Tibial artery (tissue), 1 donor: ENCODE results near the genes ERCC4 and NPIPA1.

DNA sequence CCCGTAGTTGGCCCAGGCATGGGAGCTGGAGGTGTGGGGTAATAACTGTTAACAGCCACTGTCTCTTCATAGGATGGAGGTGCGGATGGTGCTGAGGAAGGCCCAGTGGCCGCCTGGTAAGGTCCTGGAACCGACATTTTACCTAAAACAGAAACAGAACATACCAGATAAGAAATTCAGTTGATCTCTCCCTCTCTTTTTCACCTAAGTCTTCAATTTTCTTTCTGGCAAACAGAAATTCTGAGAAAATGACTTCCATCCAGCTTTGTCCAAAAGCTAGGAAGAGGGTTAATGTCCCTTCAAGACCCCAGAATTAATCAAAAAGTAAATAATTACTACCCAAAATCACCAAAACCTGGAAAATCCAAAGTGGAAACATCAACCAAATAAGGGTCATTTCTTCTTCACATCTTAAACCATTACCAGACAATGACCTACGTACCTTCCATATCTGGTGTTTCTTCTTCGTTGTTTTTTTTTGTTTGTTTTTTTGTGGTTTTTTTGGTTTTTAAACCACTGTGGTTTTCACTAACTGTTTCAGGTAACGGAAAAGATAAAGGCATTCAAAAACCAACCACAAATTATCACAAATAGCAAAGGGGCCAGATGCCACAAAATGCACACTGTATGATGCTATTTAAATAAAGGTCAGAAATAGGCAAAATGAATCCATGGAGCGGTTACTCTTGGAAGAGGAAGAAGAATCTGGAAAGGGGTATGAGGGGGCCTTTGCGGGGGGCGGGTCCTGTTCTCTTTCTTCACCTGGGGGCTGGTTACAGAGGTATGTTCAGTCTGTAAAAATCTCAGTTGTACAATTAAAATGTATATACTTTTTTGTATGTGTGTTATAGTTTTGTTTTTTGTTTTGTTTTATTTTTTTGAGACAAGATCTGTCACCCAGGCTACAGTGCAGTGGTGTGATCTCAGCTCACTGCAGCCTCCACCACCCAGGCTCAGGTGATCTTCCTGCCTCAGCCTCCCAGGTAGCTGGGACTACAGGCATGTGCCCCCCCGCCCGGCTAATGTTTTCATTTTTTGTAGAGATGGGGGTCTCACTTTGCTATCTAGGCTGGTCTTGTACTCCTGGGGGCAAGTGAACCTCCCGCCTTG is 29.8 kb downstream of the LITAF start:
- PRO-cap = no peak

GRCh38 chr16:11572123-11573019 is 14.3 kb downstream of the LITAF start:
- PRO-cap = no peak

DNA sequence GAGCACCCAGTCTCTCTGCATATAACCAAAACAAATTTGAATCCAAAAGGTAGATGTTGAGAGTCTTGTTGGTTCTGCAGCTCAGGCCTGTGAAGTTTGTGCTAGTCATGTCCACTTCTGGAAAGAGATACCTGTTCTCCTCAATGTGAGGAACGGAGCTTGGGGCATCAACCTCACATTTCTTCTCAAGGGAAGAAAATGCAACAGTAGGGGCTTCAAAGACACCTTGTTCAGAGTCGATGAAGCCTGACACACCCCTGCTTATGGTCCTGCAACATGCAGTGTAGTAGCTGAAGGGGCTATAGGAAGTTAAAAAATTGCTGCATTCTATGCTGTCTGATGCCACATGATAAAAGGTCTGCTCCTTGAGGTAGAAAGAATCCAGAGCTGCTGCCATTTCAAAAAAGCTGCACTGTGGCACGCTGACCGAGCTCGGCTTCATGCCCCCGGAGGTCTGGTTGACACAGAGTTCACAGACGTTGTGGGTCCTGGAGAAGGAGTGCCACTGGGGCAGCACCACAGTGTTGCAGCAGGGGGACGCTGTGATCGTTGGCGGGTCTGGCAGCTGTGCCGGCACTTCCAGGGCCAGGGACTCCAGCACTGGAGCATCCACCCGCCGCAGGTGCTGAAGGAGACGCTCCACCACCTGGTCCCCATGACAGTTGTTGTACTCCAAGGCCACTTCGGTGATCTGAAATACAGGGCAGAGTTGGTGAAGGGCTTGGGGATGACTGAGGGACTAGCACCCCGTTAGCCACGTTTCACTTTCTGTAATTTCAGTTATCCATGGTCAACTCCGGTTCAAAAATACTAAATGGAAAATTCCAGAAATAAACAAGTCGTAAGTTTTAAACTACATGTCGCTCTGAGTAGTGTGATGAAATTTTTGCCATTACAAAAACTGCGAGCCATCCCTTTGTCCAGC is 23.4 kb downstream of the SNN start:
- PRO-cap = no peak

GRCh38 chr16:11711411-11712187 is 31.1 kb downstream of the TXNDC11 start:
- PRO-cap = no peak

DNA sequence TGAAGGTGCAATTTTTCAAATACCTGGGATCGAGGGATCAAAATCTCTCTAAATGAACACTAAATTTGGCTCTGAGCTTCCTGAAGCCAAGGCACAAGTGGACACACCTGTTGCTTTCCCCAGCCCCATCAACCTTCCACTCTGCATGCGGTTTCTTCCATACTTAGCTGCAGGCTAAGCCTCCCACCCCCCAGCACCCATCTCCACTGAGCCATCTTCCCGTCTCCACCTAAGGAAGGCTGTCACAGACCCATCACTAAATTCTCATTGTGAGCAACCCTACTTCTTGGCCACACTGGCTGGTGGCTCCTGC is 30.5 kb downstream of the TXNDC11 start:
- PRO-cap = no peak

DNA sequence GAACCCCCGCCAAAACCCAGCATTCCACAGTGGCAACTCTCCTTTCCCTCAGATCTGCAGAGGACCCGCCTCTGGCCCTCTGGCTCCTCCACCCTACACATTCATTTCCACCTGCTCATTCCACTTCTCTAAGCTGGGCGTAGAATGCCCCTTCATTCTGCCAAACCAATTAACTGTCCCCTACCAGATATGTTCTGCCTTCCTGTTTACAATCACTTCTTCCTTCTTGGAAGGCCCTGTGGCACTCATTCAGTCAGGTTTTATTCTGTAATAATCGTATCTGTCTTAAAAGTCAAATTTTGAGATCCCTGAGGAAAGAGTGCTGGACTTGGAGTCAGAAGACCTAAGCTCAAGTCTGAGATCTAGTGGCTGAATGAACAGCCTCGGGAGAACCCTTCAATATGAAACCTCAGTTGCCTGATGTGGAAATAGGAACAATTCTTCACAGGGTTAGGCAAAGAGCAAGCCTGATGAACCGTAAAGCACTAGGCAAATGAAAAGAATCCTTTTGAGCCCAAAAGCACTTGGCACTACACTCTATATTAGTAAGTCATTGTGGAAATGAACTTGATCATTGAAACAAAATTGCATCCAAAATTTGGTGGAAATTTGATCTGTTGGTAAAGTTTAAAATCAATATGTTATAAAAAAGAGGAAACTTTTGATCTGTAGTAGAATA is 20.3 kb downstream of the TXNDC11 start:
- PRO-cap = no peak

DNA sequence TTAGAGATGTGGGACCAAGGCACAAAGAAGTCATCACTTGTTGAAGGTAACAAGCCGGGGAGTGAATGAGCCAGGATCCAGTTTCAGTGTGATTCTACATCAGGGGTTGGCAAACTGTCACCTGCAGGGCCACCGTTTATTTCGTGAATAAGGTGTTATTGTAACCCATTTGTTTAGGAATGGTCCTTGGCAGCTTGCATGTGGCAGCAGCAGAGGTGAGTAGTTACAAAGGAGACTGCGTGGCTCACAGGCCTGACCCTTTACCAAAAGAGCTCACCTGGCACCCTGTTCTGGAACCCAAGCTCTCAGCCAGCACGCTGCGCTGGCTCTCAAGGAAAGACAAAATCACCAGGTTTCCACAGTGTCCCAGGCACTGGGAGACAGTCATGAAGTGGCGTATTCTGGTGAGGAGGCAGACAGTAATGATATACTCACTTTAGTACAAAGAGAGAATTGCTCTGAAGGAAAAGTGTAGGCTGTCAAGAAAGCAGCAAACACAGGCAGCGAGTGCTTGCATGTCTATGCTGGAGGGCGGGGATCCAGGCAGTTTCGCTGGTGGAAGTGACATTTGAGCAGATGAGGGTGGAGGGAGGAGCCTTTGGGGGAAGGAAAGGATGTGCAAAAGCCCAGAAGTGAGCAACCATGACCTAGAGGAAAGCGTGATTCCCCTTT is 191.3 kb downstream of the SNX29 start:
- PRO-cap = no peak

DNA sequence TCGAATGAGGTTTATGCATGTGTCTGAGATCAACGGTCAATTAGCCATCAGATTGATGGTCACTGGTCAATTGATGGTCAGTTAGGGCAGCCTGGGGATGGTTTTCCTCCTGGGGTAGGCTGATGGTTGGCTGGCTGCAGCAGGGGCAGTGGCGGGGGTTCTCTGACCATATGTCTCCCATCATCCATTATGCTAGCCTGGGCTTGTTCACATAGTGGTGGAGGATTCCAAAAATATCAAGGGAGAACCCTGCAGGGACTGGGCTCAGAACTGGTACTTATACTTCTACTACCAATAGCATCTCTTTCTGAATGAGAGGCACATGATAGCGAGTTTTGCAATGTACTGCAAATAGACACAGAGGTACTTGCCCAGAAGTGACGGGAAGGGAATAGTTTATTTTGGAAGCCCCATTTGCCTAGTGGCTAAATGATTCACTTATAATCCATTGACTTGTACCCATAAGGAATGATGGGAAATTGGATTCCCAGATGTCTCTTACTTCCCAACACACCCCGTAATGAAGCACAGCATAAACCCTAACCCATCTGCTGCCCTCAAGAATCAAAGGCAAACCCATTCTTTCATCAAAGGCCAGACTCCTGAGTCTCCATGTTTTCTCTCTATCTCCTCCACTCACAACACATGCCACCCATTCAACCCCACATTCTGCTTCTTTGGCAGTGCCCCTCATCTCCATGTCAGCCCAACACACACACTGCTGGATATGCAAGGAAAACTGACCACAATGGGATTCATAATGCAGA is 124.8 kb upstream of the ERCC4 start:
- PRO-cap = no peak

DNA sequence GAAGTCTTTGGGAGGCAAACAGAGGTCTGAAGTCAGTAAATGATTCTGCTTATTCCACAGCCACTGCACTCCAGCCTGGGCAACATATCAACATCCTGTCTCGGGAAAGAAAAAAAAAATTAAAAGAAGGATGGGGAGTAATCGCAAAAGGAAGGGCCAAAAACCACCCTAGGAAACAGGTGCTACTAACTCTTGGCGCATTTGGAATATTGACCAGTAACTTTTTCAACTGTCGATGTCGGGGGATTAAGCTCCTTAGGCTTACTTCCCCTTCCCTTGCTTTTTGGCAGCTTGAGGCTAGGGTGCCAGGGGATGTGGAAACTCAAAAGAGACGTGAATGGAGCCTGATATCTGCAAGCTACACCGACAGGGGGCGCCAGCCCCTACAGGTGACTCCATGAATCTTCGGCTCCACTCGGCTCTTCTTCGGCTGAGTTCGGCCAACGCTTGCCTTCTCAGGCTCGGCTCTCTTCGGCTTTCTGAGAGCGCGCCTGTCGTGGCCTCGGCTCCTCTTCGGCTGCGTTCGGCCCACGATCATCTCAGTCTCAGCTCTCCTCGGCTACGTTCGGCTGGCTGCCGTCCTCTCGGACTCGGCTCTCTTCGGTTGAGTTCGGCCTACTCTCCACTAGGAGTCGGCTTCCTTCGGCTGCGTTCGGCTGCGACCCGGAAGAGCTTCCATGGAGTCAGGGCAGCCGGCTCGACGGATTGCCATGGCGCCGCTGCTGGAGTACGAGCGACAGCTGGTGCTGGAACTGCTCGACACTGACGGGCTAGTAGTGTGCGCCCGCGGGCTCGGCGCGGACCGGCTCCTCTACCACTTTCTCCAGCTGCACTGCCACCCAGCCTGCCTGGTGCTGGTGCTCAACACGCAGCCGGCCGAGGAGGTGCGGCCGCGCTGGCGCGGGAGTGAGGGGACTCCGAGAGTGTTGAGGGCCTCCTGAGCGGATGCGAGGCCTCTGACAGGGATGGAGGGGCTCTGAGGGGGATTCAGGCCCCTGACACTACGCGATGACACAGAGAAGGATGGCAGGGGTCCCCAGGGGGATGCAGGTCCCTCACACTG is at the start of gene ERCC4:
TSS of gene ERCC4 (plus strand) at position 666 of the 1,063 bp plus-strand sequence.
- PRO-cap = unidirectional peak, plus-strand start at position 711 of the sequence

DNA sequence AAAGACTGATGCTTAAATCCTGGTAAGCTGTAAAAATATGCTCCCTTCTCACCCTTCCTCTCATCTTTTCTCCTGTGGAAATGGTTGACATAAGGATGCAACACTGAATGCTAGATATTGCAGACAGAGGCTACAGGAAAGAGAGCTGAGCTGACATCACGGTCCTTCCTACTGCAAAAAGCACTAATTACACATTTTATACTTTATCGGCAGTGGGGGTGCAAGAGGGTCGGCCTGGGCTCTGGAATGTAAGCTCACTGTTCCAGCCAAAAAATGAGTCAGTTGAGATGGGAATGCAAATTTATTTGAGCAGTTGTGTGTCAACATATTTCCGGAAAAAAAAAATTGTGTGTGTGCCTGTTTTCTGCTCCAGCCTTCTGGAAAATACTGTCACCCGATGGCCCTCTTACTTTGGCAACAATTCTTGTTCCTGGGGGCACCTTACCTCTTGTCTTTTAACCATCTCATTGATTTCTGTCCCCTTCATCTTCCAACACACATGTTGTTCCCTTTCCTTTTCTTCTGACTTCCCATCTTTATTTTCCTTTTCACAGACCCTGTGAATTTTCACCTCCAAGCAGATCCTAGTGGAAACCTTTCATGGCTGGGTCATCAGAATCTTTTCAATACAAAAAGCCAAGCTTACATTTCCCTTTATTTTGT is 14.1 kb upstream of the MRTFB start:
- PRO-cap = no peak

GRCh38 chr16:14302206-14303143 is 231.4 kb downstream of the MRTFB start:
- PRO-cap = bidirectional peak, plus-strand start at chr16:14302244, minus-strand start at chr16:14302100; bidirectional peak, plus-strand start at chr16:14302945, minus-strand start at chr16:14302926

GRCh38 chr16:14345780-14346193 is 274.7 kb downstream of the MRTFB start:
- PRO-cap = no peak

DNA sequence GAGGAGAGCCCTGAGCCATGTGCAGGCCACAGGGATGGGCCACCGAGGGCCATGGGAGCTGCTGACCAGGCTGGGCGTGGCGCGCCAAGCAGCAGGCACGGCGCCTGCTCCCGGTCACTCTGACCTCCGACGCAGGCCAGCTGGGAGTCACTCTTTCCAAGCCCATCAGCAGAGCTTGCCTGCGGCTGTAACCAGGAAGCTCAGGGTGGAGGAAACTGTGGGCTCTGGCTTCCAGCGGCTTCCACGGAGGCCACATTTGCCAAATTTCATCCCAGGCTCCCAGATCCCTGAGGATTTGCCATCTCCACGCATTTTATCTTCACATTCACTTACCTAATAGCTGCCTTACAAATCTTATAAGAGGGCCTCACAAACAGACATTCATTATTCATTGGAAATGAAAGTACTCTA is 259.8 kb downstream of the PARN start:
- PRO-cap = no peak

DNA sequence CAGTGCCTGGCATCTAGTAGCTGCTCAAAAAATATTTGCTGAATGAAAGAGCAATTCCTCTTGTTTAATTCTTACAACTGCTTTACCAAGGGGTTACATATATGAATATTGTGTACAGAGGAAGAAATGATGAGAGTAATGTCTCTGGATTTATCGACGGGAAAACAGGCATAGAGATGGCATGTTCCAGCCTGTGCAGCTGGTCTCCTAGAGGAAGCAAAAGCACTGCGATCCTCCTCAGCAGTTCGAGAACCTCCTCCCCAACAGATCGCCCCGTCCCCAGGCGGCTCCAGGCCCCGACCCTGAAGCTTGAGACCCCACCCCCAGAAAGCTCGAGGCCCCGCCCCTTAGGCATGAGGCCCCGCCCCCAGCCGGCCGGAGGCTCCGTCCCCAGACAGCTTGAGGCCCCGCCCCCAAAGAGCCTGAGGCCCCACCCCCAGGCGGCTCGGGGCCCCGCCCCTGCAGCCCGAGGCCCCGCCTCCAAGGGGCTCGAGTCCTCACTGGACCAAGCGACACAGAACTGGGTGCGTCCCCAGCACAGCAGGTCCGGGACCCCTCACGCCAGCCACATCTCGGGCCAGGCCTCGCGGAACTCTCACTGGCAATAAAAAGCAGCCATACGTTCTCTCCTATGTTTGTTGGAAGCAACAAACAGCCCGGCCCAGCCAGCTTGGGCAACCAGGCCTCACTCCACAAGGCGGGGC is 224.5 kb downstream of the PARN start:
- PRO-cap = no peak

DNA sequence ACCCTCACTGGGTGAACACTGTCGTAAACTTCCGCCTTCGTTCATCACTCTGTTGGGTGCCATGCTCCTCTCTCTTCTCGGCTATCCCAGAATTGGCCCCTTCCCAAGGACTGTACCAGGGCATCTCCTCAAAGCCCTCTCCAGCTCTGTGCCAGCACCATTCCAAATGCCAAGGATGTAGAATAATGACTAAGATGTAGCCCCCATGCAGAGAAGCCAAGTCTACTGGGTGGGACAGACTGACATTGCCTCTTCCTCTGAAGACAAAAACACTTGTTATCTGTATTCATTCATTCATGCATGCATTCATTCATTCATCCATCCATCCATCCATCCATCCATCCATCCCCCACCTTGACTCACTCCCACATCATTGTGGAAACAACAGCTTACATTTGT is 99.4 kb downstream of the PARN start:
- PRO-cap = no peak

- PRO-cap = no peak
Measured at GRCh38 chr16:14635406-14636090, 2.8 kb downstream of the BFAR start.

DNA sequence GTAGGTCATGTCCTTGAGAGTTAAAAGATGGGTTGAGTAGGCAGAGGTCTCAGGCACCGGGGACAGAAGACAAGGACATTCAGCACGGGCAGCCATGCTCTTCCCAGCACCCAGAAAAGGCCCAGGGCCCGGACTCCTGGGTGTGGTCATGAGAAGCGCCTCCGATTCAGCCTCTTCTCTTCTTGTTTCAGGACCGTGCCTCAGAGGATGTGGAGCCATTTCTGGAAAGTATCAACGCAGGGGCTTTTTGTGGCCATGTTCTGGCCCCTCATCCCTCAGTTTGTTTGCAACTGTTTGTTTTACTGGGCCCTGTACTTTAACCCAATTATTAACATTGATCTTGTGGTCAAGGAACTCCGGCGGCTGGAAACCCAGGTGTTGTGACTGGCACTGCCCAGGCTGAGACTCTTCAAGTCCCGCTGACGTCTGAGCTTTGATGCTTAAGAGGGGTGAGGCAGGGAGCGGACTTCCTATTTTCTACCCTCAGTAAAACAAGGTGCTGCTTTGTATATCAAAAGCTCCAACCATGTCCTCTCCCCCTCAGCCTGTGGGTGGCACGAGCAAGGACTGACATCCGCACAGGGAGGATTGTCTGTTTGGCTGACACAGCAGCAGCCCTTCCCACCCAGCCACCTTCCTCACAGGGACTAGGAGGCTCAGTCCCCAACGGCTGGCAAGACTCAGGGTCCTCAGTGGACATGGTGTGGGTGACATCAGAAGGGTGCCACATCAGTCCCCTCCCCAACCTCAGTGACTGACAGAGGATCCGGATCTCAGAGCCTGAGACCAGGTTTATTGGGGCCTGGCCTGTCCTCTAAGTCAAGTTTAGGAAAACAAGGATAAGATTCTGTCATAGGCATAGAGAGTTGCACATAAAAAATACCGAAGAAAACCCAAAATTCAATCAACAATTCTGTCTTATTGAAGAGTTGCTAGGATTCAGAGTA is 26.4 kb downstream of the PLA2G10 start:
- PRO-cap = no peak

- PRO-cap = no peak
Measured at GRCh38 chr16:14937135-14937621, at the start of gene NPIPA1. NPIPA1 (plus strand) TSS chr16:14937443.

DNA sequence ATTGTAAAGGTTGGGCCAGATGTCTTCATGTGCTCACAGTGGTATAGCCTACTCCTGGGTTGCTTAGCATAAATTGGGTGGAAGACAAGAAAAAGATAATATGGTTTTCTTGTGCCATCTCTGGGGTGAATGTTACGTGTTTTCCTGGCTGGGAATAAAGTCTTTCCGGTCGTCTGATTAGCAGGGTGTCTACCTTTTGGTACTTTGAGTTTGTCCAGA is 1.5 kb downstream of the PDXDC1 start:
- PRO-cap = no peak

- PRO-cap = no peak
Measured at GRCh38 chr16:15206317-15206738, 112.3 kb upstream of the RRN3 start.